HGPS cell (cell line): ENCODE measurements around a stretch of chr11.

GRCh38 chr11:68471410-68472463 lies 11.2 kb downstream of the PPP6R3 start:
- RRBS, result no CpG with 5 or more reads among the region's 18 CpGs

DNA sequence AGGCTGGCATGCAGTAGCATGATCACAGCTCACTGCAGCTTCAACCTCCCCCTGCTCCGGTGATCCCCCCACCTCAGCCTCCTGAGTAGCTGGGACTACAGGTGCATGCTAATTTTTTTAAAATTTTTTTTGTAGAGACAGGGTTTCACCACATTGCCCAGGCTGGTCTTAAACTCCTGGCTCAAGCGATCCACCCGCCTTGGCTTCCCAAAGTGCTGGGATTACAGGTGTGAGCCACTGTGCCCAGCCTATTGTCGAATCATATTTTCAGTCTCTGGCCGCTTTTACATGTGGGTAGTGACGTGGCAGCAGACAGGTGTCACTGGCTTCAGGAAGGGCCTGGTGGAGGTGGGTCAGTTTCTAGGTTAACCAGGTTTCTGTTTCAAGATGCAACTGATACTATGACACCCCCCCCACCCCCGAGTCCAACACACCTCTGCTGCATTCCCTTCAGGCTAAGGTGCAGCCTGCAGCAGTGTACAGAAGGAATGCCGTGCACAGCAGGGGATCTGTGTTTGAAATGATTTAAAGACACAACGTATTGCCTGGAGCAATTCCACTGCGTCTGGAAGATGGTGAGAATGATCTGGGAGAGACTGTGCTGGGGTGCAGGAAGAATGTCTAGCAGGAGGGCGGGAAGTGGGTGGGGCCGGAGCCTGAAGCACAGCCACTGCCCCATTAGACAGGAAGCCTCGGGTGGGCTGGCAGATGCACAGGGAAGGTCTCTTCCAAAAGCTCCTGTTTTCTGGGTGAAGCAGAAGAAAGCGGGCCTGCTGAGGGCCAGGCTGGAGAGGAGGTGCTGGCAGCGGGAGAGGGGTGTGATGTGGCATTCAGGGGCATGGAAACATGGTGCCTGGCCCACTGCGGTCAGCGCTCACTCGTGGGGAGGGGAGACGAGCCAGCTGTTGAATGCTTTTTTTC lies 11.8 kb upstream of the TESMIN start:
- RRBS, result no CpG with 5 or more reads among the region's 19 CpGs

GRCh38 chr11:68811618-68812309 lies 30.0 kb downstream of the CPT1A start:
- RRBS, result no CpG with 5 or more reads among the region's 7 CpGs

GRCh38 chr11:68838926-68839927 lies 2.5 kb downstream of the CPT1A start:
- RRBS, result 6% methylated on average over 4 of the region's 65 CpGs

GRCh38 chr11:68845225-68846031 lies 3.7 kb upstream of the CPT1A start:
- RRBS, result no CpG with 5 or more reads among the region's 21 CpGs

DNA sequence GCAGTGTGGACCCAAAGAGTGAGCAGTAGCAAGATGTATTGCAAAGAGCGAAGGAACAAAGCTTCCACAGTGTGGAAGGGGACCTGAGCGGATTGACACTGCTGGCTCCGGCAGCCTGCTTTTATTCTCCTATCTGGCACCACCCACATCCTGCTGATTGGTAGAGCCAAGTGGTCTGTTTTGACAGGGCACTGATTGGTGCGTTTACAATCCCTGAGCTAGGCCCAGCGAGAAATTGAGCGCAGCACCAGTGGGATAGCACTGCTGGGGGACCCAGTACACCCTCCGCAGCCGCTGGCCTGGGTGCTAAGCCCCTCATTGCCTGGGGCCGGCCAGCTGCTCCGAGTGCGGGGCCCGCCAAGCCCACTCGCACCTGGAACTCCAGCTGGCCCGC lies 6.6 kb downstream of the MRGPRD start:
- RRBS, result no CpG with 5 or more reads among the region's 14 CpGs

DNA sequence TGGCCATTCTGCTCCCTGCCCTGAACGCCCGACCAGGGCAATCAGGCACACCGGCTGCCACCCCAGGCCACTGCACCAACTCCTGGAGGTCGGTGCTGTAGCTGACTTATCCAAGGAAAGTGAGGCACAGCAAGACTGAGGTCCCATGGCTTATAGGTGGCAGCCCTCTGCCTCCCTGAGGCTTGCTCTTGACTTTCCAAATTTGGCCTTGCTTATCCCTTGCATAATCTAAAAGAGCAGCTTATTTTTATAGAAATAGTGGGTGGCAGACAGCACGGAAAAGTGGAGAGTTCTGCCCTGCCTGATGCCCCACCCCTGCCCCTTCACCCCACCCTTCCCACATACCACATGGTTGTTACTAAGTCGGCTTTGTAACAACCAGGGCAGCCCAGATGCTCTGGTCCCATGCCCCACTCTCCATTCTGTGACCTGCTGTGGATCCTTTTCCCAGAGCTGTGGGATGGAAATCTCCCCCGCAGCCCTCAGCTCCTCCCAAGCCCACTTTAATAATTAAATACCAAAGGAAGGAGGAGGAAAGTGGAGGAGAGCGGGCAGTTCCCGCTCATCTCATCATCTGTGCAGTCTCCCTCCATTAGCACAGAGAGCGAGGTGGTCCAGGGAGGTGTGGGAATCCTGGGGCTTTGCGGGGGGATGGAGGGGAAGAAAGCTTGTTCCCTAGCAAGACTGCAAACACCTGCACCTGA lies 11.0 kb downstream of the MRGPRF start:
- RRBS, result no CpG with 5 or more reads among the region's 11 CpGs

GRCh38 chr11:69008053-69008599 lies 4.9 kb downstream of the MRGPRF start:
- RRBS, result 28% methylated on average over 3 of the region's 8 CpGs

- RRBS, result no CpG with 5 or more reads among the region's 3 CpGs
Observed at GRCh38 chr11:69050134-69050341, 1.3 kb downstream of the TPCN2 start.

DNA sequence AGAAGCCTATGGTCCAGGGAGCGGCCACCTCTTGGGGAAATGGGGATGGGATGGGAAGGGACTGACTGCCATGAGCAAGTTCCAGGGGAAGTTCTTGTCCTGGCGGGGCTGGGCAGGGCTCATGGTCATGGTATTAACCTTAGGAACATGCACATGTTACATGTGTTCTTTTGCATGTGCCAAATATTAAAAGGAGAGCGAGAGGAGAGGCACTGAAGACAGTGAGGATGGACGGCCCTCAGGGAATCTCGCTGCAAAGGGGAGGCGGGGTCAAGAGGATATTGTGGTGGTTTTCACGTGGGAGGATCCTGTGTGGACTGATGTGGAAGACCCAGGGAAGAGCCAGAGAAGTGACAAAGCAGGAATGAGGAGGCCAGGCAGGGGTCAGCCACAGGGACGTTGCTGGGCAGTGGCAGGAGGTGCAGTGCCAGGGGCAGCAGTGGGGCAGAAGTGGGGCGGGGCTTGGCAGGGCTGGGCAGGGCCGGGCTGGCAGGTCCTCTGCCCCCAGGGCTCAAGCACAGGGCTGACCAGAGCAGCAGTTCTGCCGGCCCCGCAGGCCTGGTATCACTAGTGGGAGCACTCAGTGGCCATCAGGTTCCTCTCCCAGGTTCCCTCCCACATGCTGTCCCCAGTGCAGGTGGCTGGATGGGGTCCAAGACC lies 45.1 kb downstream of the TPCN2 start:
- RRBS, result 14% methylated on average over 2 of the region's 12 CpGs

- RRBS, result 66% methylated on average over 7 of the region's 22 CpGs
Observed at GRCh38 chr11:69106128-69107026, 49.4 kb upstream of the SMIM38 start.

GRCh38 chr11:69123510-69124054 lies 32.2 kb upstream of the SMIM38 start:
- RRBS, result no CpG with 5 or more reads among the region's 14 CpGs

DNA sequence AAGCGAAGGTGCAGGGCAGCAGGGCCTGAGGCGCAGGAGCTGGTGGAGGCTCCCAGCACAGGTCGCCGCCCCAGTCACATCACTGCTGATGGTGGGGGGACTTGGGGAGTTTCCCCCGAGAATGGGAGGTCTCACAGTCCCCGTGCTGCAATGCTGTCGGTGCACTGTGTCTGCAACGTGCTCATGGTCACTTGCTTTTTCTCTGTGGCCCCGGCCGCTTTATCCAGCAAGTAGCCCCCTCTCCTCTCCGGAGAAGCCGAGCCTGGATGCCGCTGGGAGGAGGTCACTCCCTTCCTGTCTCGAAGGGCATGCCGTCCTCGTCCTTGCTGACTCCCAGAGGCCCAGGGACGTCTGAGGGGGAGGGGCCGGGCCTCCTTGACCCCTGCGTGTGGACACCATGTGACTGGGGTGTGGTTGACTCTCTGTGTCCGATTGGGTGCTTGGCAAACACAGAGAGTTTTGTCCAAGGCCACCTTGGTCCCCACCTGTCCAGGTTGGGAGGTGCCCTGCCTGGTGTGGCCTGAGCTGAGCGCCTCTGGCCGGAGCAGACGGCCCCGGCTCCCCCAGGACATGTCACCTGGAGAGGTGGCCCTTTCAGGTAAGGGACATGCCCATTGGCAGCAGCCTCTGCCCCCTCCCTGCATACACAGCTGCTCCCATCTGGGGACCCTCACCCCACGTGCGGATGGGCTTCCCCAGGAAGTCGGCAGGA lies 489 bp upstream of the SMIM38 start:
- RRBS, result 97% methylated on average over 2 of the region's 27 CpGs

DNA sequence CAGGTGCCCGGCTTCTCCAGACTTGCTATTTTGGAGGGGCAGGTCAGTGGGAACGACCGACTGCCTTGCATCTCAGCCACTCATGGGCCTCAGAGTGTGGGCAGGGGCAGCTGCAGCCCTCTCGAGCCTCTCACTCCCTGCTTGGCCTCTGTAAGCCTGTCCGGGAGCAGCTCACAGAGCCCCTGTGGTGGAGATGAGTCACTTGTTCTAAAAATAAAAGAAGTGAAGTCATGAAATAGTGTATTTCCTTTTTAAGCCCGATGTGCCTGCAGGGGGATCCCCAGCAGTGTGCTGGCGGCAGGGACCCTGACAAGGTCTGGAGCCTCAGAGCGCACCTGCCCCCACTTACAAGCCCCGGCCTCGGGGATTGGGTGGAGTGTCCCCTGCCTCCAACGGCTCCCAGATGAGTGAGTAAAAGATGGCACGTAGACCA lies 10.8 kb downstream of the SMIM38 start:
- RRBS, result no CpG with 5 or more reads among the region's 12 CpGs

GRCh38 chr11:69295144-69296067 lies 1.5 kb downstream of the MYEOV start:
- RRBS, result 96% methylated on average over 9 of the region's 34 CpGs

DNA sequence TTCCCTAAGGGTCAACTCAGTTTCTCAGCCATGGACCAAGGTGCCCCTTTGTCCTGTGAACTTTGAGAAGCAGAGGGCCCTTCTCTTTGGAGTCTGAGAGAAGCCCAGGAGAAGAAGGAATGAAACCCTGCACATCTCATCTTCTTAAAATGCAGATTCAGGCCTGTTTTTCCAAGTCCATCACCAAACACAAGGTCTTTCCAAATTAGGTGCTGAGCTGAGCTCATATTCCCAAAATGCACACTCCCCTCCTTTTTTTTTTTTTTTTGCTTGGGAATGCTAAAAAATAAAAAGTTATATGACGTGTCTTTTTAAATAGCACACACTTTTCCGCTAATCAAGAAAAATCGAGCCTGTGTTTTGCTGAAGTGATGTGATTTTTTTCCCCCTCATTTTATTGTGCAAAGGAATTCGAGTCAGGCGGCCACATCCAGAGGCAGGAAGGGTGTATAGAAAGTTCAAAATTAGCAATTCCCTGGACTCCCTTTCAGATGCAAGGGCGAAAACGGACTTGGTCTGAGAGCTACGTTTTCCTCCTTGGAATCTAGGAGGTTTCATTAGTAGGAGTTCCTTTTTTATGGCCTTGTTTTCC lies 122.7 kb downstream of the MYEOV start:
- RRBS, result no CpG with 5 or more reads among the region's 8 CpGs

- RRBS, result no CpG with 5 or more reads among the region's 27 CpGs
Observed at GRCh38 chr11:69539648-69540637, 101.0 kb upstream of the CCND1 start.

- RRBS, result no CpG with 5 or more reads among the region's 17 CpGs
Observed at GRCh38 chr11:69643777-69644099, 2.8 kb downstream of the CCND1 start.

DNA sequence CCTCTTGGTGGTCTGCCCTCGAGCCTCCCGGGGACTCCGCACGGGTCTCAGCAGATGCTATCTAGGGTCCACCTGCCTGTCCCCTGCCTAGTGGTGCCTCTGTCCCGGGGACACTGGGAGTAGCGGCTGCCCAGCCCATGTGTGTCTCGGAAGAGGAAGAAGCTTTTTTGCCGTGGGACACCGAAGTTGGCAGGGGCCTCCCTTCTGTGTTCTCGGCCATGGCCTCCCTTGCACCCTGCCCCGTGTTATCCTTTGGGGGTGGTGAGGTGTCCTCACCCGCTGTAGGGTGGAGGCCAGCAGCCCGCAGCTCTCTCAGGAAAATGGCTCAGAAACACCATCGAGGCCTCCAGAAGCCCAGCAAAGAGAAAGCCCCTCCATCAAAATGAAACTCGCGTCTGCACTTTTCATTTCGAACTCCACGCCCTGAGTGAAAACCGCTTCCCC lies 7.9 kb downstream of the CCND1 start:
- RRBS, result 87% methylated on average over 4 of the region's 19 CpGs

DNA sequence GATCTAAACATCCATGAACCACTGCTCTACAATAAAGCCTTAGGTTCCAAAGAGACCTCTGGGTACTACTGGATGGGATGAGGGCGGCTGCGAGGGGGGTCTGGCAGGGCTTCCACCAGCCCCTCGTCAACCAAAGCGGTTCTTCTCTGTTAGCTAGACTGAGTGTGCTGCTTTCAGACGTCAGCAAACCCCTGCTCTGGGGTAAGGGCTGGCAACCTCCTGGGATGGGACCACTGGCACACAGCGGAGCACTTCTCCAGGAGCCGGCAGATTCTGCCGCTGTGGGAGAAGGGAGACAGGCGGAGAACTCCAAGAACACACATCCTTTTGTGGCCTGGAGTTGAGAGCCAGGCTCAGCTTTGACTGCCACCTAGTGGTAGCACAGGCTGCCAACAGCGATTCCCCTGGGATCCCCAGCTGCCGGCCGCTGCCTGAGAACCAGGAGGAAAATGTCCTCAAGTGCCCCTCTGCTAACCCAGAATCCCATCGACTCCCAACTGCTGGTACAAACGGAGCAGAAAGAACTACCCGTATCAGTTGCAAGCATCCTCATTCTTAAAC lies 5.0 kb downstream of the LTO1 start:
- RRBS, result no CpG with 5 or more reads among the region's 15 CpGs